Transverse colon (tissue), 4 donors: ENCODE measurements around a stretch of chr7.

GRCh38 chr7:12212109-12212405 lies 963 bp downstream of the TMEM106B start:
- PRO-cap = no peak
- RAMPAGE, long total RNA, 4 experiments = no peak in any of the 4 experiments

GRCh38 chr7:12565305-12565810 lies 5.2 kb upstream of the SCIN start:
- PRO-cap = no peak
- RAMPAGE, long total RNA, 4 experiments = no peak in any of the 4 experiments

GRCh38 chr7:12584870-12585443 lies 14.4 kb downstream of the SCIN start:
- PRO-cap = bidirectional peak, plus-strand start at chr7:12585136, minus-strand start at chr7:12585035
- RAMPAGE, long total RNA, 4 experiments = no peak in any of the 4 experiments

- PRO-cap = no peak
- RAMPAGE, long total RNA, 4 experiments = no peak in any of the 4 experiments
Observed at GRCh38 chr7:12635904-12636267, 51.5 kb upstream of the ARL4A start.

DNA sequence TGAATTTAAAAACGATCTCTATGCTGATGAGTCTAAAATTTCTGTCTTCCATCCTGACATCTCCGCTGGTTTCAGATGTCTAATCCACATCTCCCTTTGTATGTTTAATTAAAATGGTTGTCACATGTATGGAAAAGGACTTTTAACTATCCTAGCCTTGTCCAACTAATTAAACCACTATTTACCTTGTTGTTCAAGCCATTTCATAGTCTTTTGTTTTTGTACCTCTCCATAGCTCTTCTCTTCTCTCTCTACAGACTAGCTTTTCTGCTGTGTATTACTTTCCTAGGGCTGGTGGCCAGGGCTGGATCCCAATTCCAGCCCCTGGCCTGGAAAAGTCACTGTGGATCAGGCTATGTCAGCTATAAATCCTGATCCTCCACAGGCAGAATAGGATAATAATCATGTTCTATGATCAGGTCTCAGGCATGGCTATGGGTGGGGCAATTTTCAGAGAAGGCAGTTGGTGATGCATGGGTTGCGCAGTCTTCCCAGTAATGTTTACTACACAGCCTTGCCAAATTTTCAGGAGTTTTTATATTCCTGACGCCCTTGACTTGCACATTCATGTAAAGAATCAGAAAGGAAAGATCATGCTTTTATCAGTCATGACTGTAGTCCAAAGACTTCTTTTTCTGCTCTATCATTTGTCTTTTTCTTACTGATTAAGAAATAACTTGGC lies 31.5 kb downstream of the ARL4A start:
- PRO-cap = no peak
- RAMPAGE, long total RNA, 4 experiments = no peak in any of the 4 experiments

DNA sequence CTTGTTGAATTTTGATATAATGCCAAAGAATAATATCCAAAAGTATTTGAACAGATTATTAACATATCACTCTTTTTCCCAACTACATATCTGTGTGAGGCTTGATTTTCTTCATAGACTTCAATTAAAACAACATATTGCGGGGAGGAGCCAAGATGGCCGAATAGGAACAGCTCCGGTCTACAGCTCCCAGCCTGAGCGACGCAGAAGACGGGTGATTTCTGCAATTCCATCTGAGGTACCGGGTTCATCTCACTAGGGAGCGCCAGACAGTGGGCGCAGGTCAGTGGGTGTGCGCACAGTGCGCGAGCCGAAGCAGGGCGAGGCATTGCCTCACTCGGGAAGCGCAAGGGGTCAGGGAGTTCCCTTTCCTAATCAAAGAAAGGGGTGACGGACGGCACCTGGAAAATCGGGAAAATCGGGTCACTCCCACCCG lies 323.7 kb upstream of the ETV1 start:
- PRO-cap = no peak
- RAMPAGE, long total RNA, 4 experiments = no peak in any of the 4 experiments

GRCh38 chr7:14671540-14671873 lies 231.0 kb downstream of the DGKB start:
- PRO-cap = unidirectional peak, minus-strand start at chr7:14671659
- RAMPAGE, long total RNA, 4 experiments = no peak in any of the 4 experiments

DNA sequence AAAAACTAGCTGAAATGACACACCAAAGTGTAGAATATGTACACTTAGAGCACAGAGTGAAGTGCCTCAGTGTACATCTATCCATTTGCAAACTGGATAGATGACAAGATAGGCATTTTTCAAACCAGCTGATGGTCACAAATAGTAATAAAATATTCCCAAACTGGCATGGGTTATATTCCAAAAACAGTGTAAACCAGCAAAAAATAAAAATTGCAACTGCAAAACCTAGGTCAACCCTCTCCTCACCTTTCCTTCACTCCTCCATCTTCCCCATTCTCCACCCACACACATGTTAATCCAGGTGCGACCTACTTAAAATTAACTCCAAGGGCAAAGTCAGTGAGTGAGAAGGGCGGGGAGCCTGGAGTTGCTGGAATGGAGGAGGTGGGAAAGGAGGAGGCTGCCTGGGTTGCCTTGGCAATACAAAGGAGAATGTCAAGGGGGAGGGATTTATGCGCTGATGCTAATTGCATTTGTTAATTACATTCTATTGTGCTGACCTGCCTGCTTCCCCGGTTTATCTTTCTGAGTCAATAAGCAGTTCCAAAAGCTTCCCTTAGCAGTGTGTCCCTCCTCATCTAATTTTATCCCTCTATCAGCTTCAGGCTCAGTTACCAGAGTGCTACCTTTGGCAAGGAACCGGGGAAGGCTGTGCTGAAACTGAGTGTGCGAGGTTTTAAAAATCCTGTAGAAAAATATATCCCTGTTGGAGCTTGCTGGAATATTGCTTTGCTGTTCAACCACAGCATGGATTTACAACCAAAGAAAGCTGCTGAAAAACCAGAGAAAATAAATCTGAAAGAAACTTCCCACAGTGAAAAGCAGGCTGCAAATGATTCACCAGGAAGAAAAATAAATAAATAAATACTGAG lies 113.0 kb upstream of the DGKB start:
- PRO-cap = no peak
- RAMPAGE, long total RNA, 4 experiments = no peak in any of the 4 experiments

DNA sequence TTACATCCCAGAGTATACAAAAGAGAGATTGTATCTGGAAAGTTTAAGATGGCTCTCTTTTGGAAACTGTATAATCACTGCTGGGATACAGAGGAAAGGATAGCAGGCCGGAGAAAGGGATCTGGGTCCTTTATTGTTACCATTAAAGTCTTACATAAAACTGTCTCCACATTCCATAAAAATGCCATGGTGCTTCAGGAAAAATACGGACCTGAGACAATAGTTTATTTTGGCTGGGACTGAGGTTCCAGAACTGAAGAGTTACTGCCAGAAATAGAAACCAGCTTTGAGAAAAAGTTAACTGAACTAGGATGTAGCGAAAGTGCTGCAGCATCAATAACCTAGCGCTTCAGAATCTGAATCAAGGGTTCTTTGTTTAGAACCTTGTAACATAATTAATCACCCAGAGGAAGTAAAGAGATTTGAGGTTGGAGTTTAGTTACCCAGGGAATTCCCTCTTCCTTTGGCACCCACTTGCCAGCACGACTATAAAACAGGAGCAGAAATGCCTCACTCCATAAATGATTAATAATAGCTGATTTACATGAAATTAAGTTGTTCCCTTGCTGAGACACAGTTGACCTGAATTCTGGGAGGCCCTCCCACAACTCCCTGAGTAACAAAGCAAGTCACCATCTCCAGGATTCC lies 37.9 kb downstream of the MEOX2 start:
- PRO-cap = no peak
- RAMPAGE, long total RNA, 4 experiments = no peak in any of the 4 experiments

DNA sequence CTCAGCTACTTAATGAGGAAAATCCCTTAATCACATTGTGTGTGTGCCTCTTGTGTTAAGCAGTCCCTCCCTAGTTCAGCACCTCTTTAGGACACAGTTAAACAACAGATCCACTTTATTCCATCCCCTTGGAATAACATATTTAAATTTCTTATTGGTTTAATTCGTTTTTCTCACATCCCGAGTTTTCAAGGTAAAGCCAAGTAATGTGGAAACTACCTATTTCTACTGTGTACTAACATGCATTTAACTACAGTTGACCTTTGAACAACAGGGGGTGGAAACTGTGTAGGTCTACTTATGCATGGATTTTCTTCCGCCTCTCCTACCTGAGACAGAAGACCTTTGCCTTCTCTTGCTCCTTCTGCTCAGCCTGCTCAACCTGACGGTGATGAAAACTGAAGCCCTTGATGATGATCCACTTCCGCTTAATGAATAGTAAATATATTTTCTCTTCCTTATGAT lies 18.6 kb downstream of the MEOX2 start:
- PRO-cap = unidirectional peak, plus-strand start at position 360 of the sequence
- RAMPAGE, long total RNA, 4 experiments = start-site peak on the plus strand in 2 of 4 experiments, centred at positions 358 to 362 of the sequence, 11 to 18 reads per replicate

GRCh38 chr7:15765780-15766266 lies 79.3 kb upstream of the MEOX2 start:
- PRO-cap = no peak
- RAMPAGE, long total RNA, 4 experiments = no peak in any of the 4 experiments

DNA sequence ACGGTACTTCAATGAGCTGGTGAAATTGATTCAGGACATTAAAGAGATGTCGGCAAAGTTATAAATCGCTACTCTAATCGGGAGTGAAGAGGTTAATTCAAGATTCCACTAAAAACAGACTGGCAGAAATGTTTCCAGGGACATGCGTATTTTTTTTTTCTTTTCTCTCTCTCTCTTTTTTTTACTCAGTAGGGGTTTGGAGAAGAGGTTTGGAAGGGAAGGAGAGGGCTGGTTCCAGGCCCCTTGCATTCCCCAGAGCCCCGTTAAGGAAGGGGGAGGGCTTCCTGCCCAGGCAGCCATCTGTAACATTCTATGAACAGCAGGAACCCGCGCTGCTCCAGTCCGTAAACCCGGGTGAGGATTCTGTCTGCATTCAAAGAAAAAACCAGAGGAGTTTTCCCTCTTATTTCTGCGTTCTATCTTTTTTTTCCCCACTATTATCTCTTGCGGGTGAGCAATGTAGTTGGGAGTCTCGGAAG lies 152.8 kb upstream of the MEOX2 start:
- PRO-cap = no peak
- RAMPAGE, long total RNA, 4 experiments = no peak in any of the 4 experiments

GRCh38 chr7:15889473-15890019 lies 203.1 kb upstream of the MEOX2 start:
- PRO-cap = no peak
- RAMPAGE, long total RNA, 4 experiments = no peak in any of the 4 experiments

DNA sequence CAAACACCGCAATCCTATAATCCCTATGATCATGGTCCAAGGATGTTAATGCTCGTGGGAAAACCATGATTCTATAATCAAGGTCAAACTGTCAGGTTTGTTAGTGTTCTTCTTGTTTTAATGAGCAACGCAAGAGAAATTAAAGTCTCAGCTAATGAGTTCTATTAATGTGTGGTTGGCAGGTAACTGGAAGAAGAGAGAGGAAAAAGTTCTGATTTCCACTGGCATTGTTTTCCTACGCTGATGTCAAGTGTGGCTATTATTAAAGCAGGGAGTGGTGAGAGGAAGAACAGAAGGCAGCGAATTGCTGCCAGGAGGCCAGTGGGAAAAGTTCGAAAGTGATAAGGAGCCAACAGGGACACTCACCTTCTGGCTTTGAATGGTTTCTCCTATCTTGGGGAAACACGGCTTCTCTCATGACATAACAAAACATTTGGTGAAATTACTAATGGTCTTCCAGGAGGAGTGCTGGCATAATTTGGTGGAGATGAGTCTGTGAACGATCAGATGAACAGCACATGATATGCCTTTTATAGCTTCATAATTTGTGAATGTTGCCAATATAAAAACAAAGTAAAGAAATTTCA lies 28.2 kb downstream of the LRRC72 start:
- PRO-cap = no peak
- RAMPAGE, long total RNA, 4 experiments = no peak in any of the 4 experiments

GRCh38 chr7:16759165-16759590 lies 5.6 kb downstream of the TSPAN13 start:
- PRO-cap = no peak
- RAMPAGE, long total RNA, 4 experiments = no peak in any of the 4 experiments

GRCh38 chr7:16847025-16847837 lies 34.6 kb downstream of the AGR3 start:
- PRO-cap = no peak
- RAMPAGE, long total RNA, 4 experiments = no peak in any of the 4 experiments

- PRO-cap = no peak
- RAMPAGE, long total RNA, 4 experiments = no peak in any of the 4 experiments
Observed at GRCh38 chr7:17097748-17098462, 200.5 kb upstream of the AHR start.

- PRO-cap = no peak
- RAMPAGE, long total RNA, 4 experiments = start-site peak on the plus strand in 2 of 4 experiments, at chr7:17330781-17331550 at its widest, 11 to 12 reads per replicate
Observed at GRCh38 chr7:17330673-17331381, 32.4 kb downstream of the AHR start.

DNA sequence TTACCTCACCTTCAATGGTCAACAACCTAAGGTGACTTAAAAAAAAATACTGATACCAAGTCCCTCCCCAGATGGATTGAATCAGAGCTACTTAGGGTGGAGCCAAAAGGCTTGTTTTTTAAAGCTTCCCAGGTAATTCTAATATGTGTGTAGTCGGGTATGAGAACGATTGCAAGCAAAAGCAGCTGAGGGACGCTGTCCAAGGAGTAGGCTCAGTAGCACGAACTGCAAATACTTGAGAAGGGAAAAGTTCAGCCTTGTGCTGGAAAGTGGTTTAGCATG lies 76.1 kb downstream of the AHR start:
- PRO-cap = no peak
- RAMPAGE, long total RNA, 4 experiments = no peak in any of the 4 experiments

GRCh38 chr7:17486883-17487209 lies 188.4 kb downstream of the AHR start:
- PRO-cap = no peak
- RAMPAGE, long total RNA, 4 experiments = no peak in any of the 4 experiments